Temporal lobe (tissue), 2 donors: ENCODE results near the gene PTTG1IP2.

GRCh38 chr7:88200713-88201435 is 19.0 kb downstream of the SRI start:
- RAMPAGE, long total RNA: no peak

DNA sequence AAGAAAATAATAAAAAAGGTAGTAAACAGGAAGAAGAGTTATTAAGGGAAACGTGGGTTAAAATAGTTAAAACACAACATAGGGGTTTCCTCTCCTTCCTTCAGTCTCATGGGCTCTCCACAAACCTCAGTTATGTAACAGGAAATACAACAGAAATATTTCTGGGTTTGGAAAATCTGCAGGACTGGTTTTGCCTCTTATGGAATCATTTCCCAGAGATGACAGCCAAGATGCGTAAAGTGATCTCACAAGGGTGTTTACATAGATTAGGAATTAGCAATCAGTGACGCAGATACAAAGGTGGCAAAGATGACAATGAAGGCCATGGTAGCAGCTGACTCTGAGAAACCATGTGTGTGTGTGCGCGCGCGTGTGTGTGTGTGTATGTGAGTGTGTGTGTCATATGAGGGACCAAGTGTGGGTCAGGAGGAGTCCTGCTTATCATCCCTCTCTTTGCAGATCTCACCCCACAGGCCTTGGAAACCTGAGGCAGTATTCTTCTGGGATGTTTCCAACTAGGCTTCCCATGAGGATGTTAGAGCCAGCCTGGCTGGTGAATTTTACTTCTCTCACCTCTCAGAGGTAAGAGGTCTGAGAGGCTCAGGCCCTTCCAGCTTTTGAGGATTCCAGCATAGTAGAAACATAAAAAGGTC is 14.8 kb downstream of the STEAP4 start:
- RAMPAGE, long total RNA: no peak

GRCh38 chr7:90212690-90212922 is 1.1 kb downstream of the STEAP2 start:
- RAMPAGE, long total RNA: no peak

DNA sequence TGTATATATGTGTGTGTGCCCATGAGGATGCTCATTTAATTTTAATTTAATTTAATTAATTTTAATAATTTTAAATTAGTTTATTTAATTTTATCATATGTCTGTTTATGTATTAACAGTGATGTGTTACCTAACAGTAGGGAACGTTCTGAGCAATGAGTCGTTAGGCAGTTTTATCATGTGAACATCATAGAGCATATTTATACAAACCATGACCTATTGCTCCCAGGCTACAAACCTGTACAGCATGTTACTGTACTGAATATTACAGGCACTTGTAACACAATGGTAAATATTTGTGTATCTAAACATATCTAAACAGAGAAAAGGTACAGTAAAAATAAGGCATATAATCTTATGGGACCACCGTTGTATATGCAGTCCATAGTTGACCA is 13.7 kb upstream of the CFAP69 start:
- RAMPAGE, long total RNA: no peak

DNA sequence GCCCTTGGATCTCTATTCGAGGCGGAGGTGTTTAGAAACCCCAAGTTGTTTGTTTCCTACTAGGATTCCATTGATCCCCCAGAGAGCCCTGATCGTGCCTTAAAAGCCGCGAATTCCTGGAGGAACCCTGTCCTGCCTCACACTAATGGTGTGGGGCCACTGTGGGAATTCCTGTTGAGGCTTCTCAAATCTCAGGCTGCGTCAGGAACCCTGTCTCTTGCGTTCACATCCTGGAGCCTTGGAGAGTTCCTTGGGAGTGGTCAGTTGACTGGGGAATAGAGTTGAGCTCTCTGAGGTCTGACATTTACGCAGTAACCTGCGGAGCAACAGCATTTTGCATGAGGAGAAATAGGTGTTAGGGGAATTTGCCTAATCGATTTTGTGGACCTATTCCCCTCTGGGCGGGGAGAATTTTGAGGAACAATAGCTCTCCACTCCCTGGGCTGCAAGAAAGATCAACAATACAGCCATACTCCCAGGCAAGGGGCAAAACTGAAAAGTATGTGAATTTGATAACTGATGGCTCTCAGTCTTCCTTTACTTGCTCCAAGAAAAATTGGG is 1.3 kb downstream of the CFAP69 start:
- RAMPAGE, long total RNA: no peak

DNA sequence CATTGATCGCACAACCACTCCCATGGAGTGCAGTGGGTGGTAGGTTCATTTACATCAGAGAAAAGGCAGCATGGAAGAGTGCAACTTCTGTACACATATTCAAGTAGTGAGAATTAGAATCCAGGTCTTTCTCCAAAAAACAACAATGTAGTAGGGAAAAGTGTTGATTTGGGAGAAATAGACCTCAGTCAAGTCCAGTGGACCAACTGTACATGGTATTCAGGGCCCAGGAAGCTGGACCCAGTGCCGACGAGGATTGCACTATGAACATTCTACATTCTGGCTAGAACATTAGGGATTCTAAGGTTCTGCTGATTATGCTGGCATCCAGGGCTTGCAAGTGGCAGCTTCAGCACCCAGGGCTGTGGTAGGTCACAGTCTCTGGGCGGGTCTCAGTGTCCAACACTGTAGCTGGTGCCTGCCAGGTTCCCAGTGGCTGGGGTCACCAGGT is at the start of gene PTTG1IP2:
Gene PTTG1IP2 (plus strand): TSS at position 314 of the 451 bp plus-strand sequence.
- RAMPAGE, long total RNA: no peak

DNA sequence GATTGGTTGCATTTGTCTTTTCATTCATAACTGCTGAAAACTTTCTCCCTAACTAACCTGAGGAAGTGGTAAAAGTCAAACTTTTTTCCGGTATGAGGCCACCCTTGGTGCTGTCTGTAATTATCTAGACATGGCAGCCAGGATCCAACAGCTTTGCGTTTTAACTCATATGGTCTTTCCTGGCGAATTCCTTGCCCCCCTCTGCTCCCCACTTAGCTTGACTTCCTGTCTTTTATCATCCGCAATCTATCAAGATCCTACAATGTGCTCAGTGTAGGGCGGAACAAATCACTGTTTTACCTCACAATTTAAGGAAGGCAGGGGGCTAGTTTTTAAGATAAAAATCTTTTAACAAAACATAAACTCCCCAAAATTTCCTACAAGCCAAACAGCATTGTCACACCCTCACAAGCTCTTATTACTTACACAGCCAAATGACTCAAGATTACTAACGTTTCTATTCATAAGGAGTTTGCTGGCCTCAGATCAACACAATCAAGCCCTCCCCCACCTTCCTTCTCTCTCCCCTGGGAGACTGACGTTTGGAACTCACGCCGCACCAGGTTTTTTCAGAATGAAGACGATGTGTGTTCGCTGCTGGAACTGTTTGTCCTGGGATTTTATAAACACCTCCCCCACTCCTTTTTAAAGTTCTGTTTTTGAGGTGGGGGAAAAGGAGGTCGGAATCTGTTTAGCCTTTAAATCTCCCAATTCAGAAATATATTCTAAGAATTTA is 1.3 kb upstream of the CDK14 start:
- RAMPAGE, long total RNA: no peak

DNA sequence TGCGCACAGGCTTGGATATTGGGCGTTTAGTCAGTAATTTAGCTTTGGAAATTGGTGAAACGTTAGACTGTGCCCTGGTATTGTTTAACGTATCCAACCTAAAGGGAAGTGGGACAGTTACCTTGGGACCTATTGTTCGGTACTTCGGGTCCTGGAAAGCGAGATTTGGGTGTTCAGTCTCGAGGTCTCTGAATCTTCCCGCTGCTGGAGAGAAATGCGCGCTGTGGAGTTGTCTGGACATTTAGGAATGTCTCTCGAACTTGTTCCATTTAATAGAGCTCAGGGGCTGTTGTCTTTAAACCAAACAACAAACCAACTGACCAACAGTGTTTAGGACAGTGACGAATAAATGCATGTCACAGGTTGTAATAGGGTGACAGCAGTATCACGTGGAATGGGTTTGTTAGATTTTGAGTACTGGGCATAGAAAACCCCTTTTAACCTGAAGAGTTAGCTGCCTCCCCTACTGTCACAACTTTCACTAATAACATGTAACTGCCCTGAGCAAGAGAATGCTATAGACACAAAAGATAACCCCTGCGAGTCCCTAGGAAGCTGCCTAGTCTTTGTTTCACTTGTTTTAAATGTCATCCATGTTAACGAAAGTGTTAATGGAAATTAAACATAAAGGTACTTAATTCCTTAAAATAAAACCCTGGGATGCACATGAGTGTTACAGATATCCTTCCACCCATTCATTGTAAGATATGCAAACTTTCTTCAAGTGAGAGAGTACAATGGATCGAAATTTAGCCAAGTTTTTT is 1.1 kb downstream of the CDK14 start:
- RAMPAGE, long total RNA: no peak

DNA sequence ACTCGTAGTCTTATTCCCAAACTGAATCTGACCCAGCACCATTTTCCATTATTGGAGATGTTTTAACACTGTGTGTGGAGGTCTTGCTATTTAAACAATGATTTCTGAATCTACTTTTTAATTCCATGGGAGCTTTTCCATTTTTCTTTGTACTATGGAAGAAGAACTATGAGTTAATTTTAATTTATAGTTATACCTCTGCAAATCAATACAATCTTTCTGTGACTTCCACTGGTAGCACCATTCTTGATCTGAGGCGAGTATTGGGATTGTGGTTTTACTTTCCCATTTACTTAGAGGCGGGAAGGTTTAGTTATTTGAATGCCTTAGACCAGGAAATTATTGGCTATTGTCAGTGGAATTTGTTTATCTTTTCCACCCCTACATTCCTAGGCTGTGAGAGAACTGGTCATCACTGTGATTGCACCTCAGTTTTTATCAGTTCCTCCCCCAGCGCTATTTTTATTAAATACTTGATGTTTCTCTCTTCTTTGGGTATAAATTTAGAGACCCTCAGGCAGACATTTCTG is 29.8 kb downstream of the CDK14 start:
- RAMPAGE, long total RNA: no peak

- RAMPAGE, long total RNA: no peak
Observed at GRCh38 chr7:90647943-90648450, 51.9 kb downstream of the CDK14 start.

DNA sequence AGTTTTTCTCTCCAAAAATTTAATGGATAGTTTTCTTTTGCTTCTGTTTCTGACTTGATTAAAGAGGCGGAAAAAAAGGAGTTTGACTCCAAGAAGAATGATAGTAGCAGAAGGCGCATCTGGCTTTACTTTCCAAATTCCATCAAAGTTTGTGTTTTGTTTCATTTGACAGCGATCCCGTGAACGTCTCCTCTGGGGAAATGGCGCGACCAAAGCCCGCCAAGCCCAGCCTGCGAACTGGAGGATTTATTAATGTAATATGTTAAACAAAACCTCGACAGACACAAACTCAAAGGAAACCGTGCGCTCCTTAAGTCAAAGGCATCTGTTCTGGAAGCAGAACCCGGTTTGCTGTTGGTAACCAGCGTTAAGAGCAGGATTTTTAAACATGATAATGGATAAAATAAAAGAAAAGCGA is 564 bp upstream of the FZD1 start:
- RAMPAGE, long total RNA: no peak

- RAMPAGE, long total RNA: no peak
Observed at GRCh38 chr7:91265109-91265818, 1.0 kb downstream of the FZD1 start.

- RAMPAGE, long total RNA: no peak
Observed at GRCh38 chr7:91265894-91266858, 1.9 kb downstream of the FZD1 start.

DNA sequence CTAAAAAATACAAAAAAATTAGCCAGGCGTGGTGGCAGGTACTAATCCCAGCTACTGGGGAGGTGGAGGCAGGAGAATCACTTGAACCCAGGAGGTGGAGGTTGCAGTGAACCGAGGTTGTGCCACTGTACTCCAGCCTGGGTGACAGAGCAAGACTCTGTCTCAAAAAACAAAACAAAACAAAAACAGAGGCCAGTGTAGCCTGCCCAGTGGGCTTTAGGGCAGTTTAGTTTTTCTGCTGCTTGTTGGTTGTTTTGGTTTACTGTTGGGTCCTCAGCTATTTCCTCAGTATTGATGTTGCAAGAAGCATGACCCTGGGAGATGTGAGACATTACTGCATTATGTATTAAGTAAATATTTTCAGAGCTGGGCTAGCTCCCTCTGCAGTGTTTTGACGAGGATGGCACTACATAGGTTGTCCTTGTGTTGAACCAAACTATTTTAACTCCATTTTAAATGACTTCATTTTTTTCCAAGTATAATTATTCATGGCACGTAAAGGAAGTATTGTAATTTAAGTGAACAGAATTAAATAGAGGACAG is 4.8 kb downstream of the AKAP9 start:
- RAMPAGE, long total RNA: no peak

- RAMPAGE, long total RNA: no peak
Observed at GRCh38 chr7:91992657-91993227, 52.1 kb downstream of the AKAP9 start.

GRCh38 chr7:92099579-92100046 is 34.7 kb downstream of the CYP51A1 start:
- RAMPAGE, long total RNA: no peak

DNA sequence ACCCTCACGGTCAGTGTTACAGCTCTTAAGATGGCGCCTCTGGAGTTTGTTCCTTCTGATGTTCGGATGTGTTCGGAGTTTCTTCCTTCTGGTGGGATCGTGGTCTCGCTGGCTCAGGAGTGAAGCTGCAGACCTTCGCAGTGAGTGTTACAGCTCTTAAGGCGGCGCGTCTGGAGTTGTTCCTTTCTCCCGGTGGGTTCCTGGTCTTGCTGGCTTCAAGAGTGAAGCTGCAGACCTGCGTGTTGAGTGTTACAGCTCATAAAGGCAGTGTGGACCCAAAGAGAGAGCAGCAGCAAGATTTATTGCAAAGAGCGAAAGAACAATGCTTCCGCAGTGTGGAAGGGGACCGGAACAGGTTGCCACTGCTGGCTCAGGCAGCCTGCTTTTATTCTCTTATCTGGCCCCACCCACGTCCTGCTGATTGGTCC is 8.3 kb upstream of the CYP51A1 start:
- RAMPAGE, long total RNA: no peak

- RAMPAGE, long total RNA: no peak
Observed at GRCh38 chr7:92263788-92264282, 18.1 kb downstream of the ANKIB1 start.

GRCh38 chr7:92447859-92448662 is 779 bp downstream of the GATAD1 start:
- RAMPAGE, long total RNA: no peak

GRCh38 chr7:92765642-92766040 is 70.7 kb downstream of the CDK6 start:
- RAMPAGE, long total RNA: no peak